Subcutaneous adipose tissue (tissue), 3 donors: ENCODE results near the gene MDM1.

DNA sequence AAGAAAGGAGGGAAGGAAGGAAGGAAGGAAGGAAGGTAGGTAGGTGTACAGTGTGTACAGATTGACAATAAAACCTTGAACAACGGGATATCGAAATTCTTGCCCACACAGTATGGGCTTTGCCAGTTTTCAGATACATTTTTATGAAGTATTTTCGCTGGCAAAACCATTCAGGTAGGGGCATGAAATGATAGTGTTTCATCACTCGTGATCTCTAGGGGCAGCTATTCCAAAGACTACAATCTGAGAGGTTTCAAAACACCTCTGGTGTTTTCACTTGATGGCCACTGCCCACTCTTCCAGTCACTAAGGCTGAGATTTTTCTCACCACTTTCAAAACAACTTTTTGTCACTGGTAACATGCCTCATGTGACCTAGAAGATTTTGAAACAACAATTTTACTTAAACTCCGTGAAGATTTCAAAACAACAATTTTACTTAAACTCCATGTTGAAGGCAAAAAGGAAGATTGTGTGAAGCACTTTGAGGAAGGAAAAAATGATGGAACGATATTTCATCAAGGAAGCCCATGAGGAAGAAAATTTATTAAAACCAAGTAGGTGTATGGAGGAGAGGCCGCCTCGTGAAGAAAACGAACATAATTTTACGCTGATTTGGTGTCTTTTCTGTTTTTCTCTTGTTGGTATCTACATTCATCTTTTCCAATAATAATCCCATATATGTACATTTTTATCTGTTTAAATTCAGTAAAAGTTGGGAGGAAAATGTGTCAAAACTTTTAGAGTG is 1.2 kb upstream of the IRAK3 start:
- PRO-cap, result bidirectional peak, plus-strand start at position 467 of the sequence, minus-strand start at position 308 of the sequence
- RAMPAGE, long total RNA, 3 experiments, result no peak in any of the 3 experiments

DNA sequence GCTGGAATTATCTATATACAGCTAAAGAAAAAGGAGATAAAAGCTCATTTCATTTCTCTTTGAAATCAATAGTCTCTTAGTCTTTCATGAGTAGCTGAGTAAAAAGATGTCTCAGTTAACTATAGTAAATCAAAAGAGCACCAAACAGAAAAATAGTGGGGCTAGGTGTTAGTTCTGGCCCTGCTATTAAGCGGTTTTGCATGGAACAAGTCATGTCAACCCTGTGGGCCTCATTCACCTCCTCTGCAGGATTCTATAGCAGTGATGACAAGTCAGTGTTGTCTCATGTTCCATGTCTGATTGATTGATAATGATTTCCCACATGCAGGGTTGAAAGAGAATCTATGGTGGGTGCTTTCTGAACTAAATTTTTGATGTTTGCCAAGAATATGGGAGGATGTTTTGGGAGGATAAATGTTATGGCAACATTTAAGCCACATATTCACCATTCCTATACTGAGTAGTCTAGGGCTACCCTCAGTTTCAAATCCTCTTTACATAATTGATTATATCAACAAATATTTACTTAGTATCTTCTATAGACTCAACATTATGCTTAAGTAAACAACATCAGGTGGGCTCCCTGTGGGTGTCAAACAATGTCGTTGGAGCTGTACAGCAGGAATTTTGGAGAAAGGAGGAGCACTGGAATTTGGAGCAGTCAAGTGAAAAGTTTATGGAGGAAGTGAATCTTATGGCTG is 48.6 kb downstream of the IRAK3 start:
- PRO-cap, result no peak
- RAMPAGE, long total RNA, 3 experiments, result no peak in any of the 3 experiments

DNA sequence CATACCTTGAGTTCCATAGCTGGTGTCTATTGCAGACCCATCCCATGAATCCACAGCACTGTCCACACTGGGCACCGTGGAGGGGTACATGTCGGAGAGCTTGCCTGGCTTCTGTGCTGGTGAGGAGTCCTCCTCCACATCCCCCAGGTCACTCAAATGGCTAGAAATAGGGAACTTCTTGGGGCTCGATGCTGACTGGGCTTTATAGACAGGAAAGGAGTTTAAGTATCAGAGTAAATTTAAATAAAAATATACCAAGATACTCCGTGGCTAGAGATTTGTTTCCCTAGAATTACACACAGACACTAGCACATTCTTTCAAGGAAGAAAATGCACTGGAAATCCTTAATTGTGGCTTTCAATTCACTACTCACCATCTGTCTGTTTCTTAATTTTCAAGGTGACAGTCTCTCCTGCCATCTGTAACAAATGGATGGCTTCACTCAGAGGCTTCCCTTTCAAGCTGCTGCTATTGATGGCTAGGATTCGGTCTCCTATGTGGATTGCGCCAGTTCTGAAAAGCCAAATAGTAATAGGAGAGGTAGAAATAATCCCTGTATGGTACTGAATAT is 90.1 kb downstream of the HELB start:
- PRO-cap, result no peak
- RAMPAGE, long total RNA, 3 experiments, result no peak in any of the 3 experiments

- PRO-cap, result no peak
- RAMPAGE, long total RNA, 3 experiments, result no peak in any of the 3 experiments
These were observed 142.0 kb downstream of the GRIP1 start for GRCh38 chr12:66536906-66537193.

- PRO-cap, result no peak
- RAMPAGE, long total RNA, 3 experiments, result no peak in any of the 3 experiments
These were observed 16.6 kb downstream of the GRIP1 start for GRCh38 chr12:66662253-66662652.

DNA sequence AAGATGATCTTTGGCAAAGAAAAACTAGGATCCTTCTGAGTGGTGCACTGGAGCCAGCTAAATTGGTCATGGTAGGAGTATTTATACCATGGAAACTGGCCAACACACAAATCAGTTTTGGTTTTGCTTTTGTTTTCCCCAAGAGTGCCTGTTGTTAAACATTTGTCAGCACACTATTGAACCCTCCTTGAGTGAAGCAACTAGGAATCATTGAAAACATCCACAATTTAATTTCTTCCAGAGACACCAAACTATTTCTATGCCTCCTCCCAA is 55.9 kb upstream of the DYRK2 start:
- PRO-cap, result no peak
- RAMPAGE, long total RNA, 3 experiments, result no peak in any of the 3 experiments

GRCh38 chr12:67657020-67657677 is 8.6 kb downstream of the DYRK2 start:
- PRO-cap, result no peak
- RAMPAGE, long total RNA, 3 experiments, result no peak in any of the 3 experiments

DNA sequence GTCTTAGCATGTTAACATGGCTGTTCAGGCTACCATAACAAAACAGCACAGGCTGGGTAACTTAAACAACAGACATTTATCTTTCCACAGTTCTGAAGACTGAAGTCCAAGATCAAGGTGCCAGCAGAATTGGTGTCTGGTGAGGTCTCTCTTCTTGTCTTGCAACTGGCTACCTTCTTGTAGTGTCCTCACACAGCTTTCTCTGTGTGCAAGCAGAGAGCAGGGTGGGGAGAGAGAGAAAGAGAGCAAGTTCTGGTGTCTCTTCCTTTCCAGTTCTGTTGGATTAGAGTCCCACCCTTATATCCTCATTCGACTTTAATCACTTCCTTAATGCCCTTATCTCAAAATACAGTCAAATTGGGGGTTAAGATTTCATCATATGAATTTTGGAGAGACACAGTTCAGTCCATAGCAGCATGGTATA is 40.8 kb downstream of the DYRK2 start:
- PRO-cap, result no peak
- RAMPAGE, long total RNA, 3 experiments, result no peak in any of the 3 experiments

DNA sequence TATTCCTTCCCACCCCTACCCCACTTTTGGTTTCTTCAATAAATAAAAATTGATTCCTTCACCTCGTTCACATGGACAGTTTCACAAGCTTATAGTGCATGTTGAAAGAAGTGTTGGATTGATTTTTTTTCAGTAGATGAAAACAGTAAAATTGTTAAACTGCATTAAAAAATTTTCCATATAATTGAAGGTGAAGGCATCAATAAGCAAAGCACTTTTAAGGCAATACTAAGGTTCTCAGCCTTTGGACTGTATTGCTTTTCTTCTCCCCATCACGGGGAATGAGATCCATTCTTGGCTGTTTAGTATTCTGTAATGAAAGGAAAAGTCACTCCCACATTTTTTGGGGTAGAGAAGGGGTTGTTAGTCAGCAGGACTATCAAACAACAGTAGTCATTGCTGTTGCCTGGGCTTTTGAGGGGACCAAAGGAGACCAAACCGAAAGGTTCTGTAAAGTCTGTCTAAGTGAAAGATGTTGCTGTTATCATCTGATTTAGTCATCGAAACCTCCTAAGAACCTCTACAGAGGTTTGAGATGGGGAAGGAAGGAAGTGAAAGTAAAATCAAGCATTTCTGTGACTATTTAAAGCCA is 49.9 kb downstream of the DYRK2 start:
- PRO-cap, result no peak
- RAMPAGE, long total RNA, 3 experiments, result no peak in any of the 3 experiments

- PRO-cap, result no peak
- RAMPAGE, long total RNA, 3 experiments, result no peak in any of the 3 experiments
These were observed 146.9 kb downstream of the IFNG start for GRCh38 chr12:68012628-68013070.

GRCh38 chr12:68234260-68234521 is 8.6 kb upstream of the IL26 start:
- PRO-cap, result no peak
- RAMPAGE, long total RNA, 3 experiments, result no peak in any of the 3 experiments

GRCh38 chr12:68331944-68332740 is at the start of gene MDM1:
Gene MDM1 (minus strand): TSS chr12:68332362.
- PRO-cap, result bidirectional peak, plus-strand start at chr12:68332632, minus-strand start at chr12:68332362
- RAMPAGE, long total RNA, 3 experiments, result start-site peak on the minus strand in 2 of 3 experiments, at chr12:68332255-68332308 at its widest, 16 to 61 reads per replicate

- PRO-cap, result no peak
- RAMPAGE, long total RNA, 3 experiments, result no peak in any of the 3 experiments
These were observed 27.0 kb upstream of the MDM1 start for GRCh38 chr12:68359092-68359652.

- PRO-cap, result no peak
- RAMPAGE, long total RNA, 3 experiments, result no peak in any of the 3 experiments
These were observed 11.3 kb upstream of the NUP107 start for GRCh38 chr12:68675475-68675963.

DNA sequence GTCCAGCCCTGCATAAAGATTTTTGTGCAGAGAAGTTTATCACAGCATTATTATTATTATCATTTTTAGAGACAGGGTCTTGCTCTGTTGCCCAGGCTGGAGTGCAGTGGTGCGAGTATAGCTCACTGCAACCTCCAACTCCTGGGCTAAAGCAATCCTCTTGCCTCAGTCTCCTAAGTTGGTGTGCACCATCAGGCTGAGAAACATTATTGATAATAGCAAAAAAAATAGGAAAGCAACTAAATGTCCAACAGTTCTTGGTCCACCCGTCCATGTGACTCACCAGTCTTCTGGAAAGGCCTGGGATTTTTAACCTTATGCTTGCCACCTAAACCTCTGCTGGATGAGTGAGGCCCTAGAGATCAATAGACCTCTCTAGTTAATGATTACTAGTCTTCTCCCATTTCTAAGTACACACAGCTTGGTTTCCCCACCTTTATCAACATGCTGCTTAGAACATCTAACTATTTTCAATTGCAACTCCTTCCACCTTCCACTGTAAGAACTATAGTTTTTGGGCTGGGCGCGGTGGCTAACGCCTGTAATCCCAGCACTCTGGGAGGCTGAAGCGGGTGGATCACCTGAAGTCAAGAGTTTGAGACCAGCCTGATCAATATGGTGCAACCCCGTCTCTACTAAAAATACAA is 19.0 kb upstream of the MDM2 start:
- PRO-cap, result no peak
- RAMPAGE, long total RNA, 3 experiments, result no peak in any of the 3 experiments

DNA sequence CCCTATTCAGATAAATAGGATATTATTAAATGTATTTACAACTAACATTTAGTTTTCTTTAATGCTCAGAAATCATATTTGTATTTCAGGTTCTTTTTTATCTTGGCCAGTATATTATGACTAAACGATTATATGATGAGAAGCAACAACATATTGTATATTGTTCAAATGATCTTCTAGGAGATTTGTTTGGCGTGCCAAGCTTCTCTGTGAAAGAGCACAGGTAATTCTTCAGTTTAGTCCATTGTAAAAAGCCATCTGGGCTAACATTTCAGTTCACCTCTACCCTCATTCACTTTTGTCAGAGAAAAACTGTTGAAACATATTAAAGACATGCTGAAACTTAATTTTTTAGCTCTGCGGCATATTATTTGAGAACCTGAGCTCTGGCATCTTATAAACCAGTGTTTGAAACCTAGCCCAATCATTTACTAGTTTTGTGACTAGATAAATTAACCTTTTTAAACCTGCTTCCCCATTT is 8.8 kb downstream of the MDM2 start:
- PRO-cap, result no peak
- RAMPAGE, long total RNA, 3 experiments, result no peak in any of the 3 experiments

DNA sequence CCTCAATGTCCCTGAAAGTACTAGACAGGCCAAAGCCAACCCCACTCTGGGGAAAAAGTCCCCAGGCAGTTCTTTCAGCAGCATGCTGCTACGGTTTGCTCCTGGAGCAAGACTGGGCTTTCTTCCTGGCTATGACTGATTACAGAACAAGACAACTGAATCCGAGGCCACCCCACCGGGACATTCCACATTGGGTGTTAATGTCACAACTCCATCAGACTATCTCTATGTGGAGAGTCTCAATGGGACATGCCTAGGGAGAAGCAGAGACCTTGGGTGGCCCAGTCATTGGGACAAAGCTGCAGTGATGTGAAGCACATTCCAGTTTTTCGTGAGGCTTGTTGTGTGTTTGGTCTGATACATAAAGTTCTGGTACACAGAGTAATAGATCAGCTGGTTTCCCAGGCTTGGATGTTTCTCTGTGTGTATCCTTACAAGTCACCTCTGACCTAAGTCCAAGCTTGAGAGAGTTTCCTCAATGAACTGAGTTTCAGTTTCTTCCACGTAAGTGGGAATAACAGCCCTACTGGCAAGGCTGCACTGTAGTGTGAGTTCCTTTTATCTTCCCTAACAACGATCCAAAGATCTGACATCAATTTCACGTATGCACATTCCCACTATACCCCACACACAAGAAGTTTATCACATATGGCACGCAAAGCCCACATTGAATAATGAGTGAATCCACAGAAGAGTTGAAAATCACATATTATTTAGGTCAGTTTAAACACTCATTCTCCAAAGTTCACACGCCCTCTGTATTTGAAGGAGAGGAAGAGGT is 42.2 kb downstream of the CPM start:
- PRO-cap, result no peak
- RAMPAGE, long total RNA, 3 experiments, result no peak in any of the 3 experiments

- PRO-cap, result unidirectional peak, plus-strand start at chr12:69330150
- RAMPAGE, long total RNA, 3 experiments, result no peak in any of the 3 experiments
These were observed 18.4 kb upstream of the LYZ start for GRCh38 chr12:69329511-69330517.

DNA sequence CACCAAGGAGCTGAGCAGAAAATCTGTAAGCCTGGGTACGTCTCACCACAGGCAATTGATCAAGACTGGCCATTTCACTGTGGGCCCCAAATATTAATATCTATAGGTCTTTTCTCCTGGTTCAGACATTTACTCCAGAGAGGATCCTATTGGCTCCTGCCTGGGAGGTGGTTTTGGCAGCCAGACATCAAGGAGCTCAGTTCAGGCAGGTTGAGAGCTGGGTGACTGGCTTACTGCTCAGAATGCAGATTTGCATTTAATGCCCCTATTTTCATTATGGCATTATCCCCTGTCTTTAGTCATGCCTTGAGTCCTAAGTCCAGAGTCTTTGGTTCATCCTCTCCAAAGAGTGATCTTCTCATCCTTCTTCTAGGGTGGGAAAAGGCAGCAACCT is 4.6 kb upstream of the LYZ start:
- PRO-cap, result no peak
- RAMPAGE, long total RNA, 3 experiments, result no peak in any of the 3 experiments

- PRO-cap, result no peak
- RAMPAGE, long total RNA, 3 experiments, result no peak in any of the 3 experiments
These were observed 54.4 kb upstream of the FRS2 start for GRCh38 chr12:69415720-69416286.